ENCODE measurements around a stretch of chr11.

DNA sequence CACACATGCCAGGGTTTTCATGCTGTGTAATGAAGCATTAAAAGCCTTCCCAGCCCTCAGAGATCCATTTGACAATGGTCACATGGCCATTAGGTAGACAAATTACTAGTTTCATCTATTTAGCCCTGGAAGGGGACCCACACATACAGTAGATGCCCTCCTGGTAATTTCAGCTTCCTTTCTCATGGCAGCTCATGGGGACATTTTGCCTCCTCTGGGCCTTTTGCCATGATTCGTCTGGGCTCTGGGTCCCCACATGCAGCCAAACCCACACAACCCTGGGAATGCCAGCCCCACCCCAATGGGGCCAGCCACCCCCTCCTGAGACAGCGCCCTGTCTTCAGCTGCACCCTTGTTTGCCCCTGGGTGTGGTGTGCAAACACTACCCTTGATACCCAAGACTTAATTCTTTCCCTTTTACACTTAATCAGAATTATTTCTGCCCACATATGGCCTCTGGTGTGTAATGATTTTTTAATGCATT lies 85.2 kb upstream of the ANO1 start:
- RRBS, result no CpG with 5 or more reads among the region's 2 CpGs

GRCh38 chr11:70021605-70022269 lies 56.4 kb upstream of the ANO1 start:
- RRBS, result no CpG with 5 or more reads among the region's 13 CpGs

DNA sequence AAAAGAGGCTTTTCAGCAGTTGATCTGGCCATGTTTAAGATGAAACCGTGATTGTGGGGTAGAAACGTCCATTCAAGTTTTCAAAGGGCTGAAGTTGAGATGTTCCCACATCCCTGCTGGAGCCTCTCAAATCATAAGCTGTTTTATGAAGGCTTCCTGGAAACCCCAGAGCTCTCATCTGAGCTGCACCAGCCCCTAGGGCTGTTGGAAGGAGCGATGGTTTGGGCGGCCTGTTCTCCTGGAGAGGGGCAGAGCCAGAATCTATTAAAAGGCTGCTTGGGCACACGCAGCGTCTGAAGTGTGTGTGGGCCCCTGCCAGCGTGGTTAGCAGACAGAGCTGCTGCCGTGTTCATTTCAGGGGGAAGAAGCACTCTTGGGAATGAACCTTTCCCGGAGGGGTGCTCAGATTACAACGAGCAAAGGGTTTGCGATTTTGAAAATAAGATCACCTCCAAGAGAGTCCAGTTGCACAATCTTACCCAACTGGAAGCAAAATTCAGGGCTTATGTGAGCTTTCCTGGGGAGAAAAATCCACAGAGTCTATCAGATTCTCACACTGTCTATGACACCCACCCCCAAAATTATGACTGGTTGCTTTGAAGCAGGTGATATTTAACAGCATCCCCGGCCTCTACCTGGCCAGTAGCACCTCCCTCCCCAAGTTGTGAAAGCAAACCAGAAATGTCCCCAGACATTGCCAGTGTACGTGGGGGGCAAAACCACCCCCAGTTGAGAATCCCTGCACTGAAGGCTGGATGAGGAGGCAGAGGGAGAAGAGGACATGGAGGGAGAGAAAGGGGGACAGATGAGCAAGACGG lies 12.9 kb downstream of the ANO1 start:
- RRBS, result no CpG with 5 or more reads among the region's 14 CpGs

DNA sequence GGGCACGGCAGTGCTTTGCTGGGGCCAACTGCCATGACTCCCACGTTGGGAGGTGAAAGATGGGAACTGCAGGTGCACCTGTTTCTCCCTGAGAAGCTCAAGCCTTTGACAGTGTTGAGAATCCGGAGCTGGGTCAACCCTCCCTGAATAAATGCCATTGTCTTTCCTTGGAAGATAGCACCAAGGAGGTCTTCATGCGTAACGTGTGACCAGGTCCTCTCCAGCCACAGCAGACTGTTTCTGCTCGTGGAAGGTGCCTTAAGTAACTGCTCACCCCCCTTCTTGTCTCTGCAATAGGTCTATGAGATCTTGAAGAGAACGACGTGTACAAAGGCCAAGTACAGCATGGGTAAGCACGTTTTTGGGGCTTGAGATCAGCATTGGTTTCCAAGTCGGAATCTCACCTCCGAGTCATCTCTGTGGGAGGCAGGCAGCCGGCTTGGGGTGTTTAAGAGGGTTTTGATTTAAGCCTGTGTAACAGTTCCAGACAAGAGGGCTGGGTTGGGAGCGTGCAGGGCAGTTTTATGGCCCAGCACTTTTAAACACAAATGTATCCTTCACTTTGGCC lies 30.0 kb downstream of the ANO1 start:
- RRBS, result no CpG with 5 or more reads among the region's 13 CpGs

GRCh38 chr11:70128349-70129015 lies 50.4 kb downstream of the ANO1 start:
- RRBS, result no CpG with 5 or more reads among the region's 18 CpGs

DNA sequence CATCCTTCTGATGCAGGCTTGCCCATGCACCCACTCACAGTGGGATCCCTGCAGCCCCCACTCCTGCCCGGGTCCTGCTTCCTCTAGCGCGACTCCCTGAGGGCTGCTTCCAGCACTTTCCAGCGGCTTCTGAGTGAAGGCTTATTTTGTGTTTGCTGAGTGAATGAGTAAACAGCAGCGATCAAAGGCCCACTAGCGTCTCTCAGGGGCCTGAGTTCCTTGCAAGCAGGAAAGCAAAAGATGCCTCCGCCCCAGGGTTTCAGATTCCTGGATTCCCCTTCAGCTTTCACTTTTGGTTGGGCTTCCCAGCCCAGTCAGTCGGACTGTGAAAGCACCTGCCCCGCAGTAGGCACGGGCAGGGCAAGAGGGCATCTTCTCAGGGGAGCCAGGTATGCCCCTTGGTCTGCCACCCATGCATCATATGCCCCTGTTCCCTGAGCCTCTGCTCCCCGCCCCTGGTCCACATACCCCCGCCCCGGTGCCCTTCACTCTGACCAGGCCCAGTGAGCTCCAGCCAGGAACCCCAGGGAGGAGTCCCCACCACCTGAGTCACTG lies 9.2 kb downstream of the FADD start:
- RRBS, result no CpG with 5 or more reads among the region's 13 CpGs

DNA sequence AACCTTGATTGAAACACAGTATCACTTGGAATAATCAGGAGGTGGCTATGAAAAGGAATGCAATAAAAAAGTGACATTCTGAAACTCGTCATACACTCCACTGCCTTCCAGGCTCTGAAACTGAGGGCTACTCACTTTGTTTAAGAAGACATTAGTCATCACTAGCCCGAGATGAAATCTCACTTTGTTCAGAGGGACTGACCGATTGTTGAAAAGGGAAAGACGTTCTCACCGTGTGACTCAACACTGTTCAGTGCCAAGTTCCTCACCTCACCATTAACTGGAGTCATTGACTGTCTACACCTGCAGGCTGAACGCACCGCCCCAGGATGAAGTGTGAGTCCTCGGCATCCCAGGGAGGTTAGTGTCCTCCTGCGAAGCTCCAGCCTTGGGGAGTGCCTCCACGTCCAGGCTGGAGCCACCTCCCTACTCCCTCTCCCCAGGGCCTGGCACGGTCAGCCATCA lies 30.4 kb downstream of the FADD start:
- RRBS, result no CpG with 5 or more reads among the region's 11 CpGs

DNA sequence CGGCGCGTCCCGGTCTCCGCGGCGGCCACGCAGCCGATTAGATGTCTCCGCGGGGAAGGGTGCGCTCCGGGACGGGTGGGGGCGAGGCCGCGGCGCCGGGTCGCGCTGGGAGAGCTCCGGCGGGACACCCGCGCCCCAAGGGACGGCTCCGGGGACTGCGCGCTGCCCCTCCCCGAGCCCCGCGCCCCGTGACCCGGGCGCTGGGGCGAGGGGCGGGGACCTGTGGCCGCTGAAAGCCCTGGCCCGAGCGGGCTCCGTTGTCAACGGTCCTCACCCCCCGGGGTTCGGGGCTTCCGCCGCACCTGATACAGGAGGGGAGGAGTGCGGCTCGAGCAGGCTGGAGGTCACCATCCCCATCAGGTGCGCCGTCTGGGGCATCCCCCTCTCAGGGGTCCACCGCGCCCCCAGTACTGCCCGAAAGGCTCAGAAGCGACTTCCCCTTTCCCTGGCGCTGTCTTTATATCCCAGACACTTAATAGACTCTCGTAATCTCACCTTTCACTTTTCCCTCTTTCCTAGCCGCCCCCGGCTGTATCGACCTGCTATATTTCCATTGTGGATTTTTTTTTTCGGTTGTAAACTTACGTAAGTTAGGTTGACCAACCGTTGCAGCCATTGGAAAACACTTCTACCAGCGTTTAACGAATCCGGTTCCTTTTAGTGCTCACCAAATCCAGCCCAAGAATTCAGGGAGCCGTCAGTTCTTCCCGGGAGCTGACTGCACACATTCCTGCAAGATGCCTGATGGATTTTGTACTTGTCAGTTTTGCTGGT lies 657 bp downstream of the PPFIA1 start:
- RRBS, result 3% methylated on average over 32 of the region's 67 CpGs

- RRBS, result no CpG with 5 or more reads among the region's 2 CpGs
Measured at GRCh38 chr11:70364293-70364557, 34.1 kb upstream of the CTTN start.

DNA sequence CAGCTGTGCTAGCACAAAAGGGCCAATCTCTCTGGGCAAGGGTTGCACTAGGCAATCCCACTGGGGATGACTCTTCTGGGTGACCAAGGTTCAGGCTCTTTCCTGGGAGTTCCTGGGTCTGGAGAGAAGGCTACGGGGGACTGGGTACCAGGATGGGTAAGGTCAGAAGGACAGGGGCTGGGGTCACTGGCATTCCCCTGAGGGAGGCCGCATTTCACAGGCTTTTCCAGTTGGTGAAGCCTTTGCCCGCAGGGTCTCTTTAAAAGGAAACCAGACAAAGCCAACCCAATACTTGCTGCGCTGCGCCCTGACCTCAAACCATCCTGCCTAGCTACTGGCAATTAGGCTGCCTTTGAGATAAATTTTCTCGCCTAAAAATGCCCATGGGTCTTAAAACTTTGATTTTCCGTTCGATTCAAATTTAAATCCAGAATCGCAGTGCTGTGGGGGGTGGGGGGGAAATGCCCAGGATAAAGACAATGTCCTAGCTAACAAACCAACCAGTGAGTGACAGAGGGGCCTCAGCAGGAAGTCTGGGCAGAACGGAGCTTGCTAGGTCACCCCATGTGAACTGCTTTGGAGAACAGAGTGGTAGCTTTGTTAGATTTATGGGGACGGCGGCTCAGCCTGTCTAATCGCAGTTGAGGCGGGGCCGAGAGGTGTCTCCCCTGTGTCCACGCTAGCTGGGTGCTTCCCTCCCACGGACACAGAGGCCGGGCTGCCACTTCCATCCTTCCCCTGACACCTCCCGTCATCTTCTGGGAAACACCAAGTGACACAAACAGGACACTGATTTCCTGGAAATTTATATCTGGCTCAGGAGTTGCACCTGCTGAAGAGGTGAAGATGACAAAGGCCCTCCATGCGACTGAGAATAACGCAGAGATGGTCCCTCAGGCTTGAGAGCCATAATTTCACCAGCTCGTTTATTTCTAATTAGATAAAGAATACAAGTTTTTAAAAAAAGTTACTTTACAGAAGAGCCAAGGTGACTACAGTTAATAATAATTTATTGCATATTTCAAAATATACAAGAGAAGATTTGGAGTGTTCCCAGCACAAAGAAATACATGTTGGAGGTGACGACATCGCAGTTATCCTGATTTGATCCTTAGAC lies 243.9 kb downstream of the CTTN start:
- RRBS, result no CpG with 5 or more reads among the region's 24 CpGs

- RRBS, result no CpG with 5 or more reads among the region's 15 CpGs
Measured at GRCh38 chr11:70712331-70712932, 314.1 kb downstream of the CTTN start.

DNA sequence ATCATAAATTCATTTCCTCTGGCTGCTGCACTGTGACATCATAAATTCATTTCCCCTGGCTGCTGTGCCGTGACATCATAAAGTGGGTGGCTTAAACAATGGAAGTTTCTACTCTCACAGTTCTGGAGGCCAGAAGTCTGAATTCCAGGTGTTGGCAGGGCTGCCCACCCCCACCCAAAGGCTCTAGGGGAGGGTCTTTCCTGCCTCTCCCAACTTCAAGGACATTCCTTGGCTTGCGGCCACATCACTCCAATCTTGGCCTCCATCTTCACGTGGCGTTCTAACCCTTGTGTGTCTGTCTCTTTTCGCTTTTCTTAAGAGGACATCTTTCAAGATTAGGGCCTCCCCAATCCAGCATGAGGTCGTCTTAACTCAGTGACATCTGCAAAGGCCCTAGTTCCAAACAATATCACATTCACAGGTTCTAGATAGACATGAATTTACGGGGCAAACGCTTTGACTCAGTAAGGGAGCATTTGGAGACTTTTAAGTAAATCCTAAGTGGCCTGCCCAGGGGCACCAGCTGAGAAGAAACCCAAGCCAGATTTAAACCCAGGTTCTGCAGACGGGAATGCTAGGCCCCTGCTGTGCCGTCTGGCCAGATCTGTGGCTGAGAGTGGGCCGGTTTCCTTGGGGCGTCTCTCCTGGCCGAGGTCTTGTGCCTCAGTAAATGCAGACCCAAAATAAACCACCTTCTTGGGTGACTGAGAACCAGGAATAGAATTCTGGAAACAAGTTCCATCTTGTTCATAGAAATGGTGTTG lies 300.6 kb downstream of the SHANK2 start:
- RRBS, result no CpG with 5 or more reads among the region's 13 CpGs

- RRBS, result 43% methylated on average over 4 of the region's 15 CpGs
Measured at GRCh38 chr11:71152388-71153003, 99.9 kb downstream of the SHANK2 start.

- RRBS, result 40% methylated on average over 6 of the region's 16 CpGs
Measured at GRCh38 chr11:71222351-71222878, 30.0 kb downstream of the SHANK2 start.

DNA sequence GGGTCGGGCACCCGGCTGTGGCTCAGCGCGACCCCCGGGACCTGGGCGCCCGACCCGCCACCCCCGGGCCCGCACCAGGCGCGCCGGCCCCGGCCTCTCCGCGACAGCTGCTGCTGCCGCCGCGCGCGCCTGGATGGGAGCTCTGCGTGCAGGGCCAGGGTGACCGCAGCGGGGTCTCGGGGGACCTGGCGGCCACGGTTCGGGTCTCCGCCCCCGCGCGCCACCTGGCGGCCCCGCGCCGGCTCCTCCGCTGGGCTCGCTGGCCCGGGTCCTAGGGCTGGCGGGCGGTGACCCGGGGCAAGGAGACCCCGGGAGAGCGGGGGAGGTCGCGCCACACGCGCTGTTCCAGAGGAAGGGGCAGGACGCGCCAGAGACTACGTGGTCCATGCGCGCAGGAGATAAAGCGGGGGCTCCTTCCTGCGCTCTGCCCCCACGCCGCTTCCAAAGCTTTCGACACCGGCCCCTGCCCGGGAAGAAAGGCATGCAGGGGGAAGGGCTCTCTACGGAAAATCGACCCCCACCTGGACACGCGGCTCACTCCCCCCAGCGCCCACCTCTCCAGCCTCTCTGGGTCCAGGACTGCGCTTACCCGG lies 569 bp downstream of the SHANK2 start:
- RRBS, result no CpG with 5 or more reads among the region's 67 CpGs

- RRBS, result no CpG with 5 or more reads among the region's 1 CpG
Measured at GRCh38 chr11:71284548-71284800, 32.1 kb upstream of the SHANK2 start.

GRCh38 chr11:71465096-71465375 lies 12.0 kb downstream of the NADSYN1 start:
- RRBS, result no CpG with 5 or more reads among the region's 2 CpGs

GRCh38 chr11:71476076-71476533 lies 23.1 kb downstream of the NADSYN1 start:
- RRBS, result 85% methylated on average over 1 of the region's 24 CpGs

DNA sequence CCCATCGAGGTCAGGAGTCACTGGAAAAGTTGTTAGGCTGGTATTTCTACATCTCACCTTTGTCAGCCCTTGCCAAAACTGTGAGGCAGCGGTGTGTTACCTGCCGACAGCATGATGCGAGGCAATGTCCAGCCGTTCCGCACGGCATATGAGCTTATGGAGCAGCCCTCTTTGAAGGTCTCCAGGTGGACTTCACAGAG lies 6.8 kb upstream of the KRTAP5-11 start:
- RRBS, result no CpG with 5 or more reads among the region's 7 CpGs

- RRBS, result 1% methylated on average over 2 of the region's 30 CpGs
Measured at GRCh38 chr11:71786932-71787434, 46.0 kb upstream of the DEFB108B start.

Data from SK-N-MC (cell line).